Colon Carcinoma Metastatic in the Brain (tissue), 2 donors: ENCODE measurements around the genes SRGAP2B, GPR89A, PIAS3 and HJV.

GRCh38 chr1:144427495-144428372 lies 33.7 kb downstream of the NBPF15 start:
- PRO-cap, 2 experiments, result no peak in any of the 2 experiments

DNA sequence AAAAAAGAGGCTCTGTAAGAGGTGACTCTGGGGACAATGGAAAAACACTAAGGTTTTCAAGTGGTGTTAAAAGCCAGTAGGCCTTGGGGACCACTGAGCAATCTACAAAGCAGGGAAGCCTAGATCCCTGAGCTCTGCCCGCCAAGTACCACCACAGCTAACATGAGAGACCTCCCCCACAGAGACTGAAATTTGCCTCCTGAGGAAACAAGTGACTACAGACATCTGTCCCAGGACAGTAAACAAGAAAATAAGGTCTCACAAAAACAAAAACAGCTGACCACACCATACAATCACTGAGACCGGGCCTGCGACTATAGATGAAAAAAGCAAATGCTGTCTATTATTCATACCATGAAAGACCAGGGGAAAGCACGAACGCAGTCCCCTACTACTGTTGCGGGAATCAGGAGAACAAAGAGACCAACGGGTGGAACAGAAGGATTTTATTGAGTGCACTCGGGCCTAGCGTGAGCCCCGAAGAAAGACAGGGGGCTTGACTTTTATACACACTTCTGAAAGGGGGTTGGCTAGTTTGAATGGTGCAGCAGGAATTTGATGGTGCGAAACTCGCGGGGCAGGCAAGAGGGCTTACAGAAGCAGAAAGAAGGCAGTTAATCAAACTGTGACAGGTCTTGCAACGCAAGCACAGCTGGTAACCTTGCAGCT lies 47.1 kb upstream of the PPIAL4F start:
- PRO-cap, 2 experiments, result no peak in any of the 2 experiments

DNA sequence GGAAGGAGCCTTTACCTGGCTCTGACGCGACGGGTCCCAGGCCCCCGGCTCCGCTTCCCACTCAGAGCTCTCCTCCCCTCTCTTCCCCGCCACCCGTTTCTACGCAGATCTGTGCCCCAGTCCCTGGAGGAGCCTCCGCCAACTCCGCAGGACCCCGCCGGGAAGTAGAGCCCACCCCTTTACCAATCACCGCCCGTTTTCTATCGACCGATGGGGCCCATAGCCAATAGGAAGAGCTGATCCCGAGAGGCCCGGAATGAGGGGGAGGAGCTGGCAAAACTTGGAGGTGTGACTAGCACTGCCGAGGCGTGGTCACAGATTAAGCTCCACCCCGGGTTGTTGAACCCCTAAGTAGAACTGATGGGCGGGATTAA lies at the start of gene SRGAP2B:
Gene SRGAP2B, minus strand, starts transcription at position 121 of the 374 bp plus-strand sequence.
- PRO-cap, 2 experiments, result no peak in any of the 2 experiments

GRCh38 chr1:145214338-145214918 lies 27.5 kb downstream of the PPIAL4D start:
- PRO-cap, 2 experiments, result no peak in any of the 2 experiments

DNA sequence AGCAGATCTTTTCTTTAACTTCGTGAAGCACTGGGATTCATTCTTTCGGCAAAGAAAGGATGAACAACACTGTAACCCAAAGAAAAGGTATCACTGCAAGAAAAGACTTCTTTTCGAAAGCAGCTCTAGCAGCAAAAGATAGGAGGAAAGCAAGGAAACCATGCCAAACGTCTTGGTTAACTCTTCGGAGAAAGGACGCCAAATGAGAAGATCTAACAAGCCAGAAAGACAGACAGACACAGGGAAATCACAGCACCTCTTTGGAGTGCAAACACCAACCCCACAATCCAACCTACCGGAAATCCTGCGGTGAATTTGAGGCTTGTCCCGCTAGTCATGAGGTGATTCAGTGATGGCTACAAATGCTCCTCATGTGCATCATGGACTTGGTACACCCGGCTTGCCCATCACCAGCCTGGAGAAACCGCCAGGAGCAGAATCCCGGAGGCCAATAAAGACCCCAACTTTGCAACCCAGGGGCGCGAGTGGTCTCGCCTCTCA lies 869 bp downstream of the NBPF20 start:
- PRO-cap, 2 experiments, result no peak in any of the 2 experiments

- PRO-cap, 2 experiments, result peak in 2 of 2 experiments; most common plus-strand start chr1:145607995 (in 2)
These were observed at the start of gene GPR89A for GRCh38 chr1:145607581-145608818. GPR89A (plus strand) TSS chr1:145607988.

DNA sequence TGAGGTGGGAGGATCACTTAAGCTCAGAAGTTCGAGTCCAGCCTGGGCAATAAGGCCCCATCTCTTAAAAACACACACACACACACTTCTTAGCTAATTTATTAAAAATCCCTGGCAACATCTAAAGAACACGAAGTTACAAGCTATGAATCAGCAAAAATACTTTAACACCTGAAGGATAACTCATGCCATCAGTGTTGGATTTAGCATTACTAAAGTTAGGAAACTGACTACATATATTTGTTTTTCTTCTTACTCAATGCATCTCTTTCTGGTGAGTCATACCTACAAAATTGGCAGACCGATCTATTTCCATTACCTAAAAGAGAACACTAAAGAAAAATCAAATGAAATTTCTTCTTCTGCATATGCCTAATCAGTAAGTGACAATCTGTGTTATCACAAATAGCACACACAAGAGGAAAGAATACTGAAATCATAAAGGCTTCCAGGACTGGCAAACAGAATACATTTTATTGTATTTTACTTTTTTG lies 41.5 kb downstream of the RNF115 start:
- PRO-cap, 2 experiments, result no peak in any of the 2 experiments

GRCh38 chr1:145858102-145859295 lies at the start of gene PIAS3:
PIAS3 (minus strand) TSS chr1:145859081.
- PRO-cap, 2 experiments, result peak in 2 of 2 experiments; most common plus-strand start chr1:145859175 (in 2); most common minus-strand start chr1:145859029 (in 1)

GRCh38 chr1:145890971-145891616 lies 5.4 kb upstream of the ANKRD35 start:
- PRO-cap, 2 experiments, result no peak in any of the 2 experiments

DNA sequence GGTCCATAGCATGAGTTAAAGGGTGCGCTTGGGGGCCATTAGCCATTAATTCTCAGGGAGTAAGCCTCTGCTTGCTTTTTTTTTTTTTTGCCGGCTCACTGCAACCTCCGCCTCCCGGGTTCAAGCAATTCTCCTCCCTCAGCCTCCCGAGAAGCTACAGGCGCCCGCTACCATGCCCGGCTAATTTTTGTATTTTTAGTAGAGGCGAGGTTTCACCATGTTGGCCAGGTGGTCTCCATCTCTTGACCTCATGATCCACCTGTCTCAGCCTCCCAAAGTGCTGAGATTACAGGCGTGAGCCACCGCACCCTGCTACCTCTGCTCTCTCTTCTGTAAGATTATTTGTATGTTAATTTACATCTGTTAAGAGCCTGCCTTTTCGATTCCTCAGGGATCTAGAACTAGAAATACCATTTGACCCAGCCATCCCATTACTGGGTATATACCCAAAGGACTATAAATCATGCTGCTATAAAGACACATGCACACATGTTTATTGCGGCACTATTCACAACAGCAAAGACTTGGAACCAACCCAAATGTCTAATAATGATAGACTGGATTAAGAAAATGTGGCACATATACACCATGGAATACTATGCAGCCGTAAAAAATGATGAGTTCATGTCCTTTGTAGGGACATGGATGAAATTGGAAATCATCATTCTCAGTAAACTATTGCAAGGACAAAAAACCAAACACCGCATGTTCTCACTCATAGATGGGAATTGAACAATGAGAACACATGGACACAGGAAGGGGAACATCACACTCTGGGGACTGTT lies 1.6 kb upstream of the PEX11B start:
- PRO-cap, 2 experiments, result no peak in any of the 2 experiments

DNA sequence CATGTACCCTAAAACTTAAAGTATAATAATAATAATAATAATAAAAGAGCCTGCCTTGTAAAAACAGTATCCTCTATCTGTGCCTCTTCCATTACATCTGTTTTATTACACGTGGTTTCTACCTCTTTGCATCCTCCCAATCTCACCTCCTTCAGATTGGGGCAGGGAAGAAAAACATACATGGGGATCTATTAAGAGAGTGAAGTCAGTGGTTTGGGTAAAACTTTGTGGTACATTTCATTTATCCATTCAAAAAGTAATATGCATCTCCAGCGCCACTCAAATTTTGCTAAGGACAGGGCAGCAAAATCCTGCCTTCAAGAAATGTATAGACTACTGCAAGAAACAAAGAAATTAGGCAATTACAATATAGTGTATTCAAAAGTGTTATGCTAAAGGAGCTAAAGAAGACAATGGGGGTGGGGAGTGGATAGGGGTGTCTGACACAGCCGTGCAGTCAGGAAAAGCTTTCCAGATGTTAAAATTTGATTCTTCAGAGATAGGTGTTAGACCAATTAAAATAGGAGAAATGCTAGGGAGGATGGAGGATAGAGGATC lies 2.4 kb upstream of the PEX11B start:
- PRO-cap, 2 experiments, result no peak in any of the 2 experiments

DNA sequence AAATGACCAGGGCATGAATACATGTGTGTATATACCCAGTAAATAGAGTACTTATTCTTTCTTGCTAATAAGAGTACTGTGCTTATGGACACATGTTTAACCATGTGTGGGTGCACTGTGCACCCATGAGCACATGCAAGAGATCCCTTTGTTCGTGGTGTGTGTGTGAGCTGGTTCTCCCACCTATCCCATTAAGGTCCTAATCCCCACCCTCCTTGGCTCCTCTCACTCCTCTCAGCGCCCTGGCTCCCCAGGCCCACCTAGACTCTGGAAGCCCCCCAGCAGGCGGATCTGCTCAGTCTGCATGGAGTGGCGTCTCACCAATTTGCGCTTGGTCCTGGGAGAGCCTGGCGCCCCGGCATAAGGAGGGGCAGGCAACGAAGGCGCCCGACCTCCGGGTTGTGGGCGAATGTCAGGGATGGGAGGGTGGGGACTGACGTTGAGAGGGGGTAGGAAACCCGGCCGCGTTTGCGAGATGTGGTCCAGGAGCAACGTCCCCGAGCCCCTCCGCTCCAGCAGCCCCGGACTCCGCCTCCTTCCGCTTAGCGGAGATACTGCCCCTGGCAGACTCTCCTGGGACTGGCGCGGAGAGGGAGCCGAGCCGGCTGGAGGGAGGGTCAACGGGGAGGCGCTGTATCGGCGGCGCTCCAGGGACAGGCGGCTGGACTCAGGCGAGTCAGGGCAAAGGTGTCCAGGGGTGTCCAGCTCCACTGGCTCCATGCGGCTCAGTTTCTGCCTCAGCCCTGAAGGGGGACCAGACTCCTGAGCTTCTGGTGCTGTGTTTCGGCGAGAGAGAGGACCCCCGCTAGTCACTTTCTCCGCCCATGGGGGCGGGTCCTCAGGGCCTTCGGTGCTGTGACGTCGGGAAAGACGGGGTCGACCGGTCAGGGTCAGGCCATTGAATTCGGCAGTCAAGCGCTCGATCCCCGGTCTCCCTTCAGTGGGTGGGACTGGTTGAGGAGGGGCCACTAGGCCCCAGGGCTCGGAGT lies 2.5 kb upstream of the LIX1L start:
- PRO-cap, 2 experiments, result no peak in any of the 2 experiments

DNA sequence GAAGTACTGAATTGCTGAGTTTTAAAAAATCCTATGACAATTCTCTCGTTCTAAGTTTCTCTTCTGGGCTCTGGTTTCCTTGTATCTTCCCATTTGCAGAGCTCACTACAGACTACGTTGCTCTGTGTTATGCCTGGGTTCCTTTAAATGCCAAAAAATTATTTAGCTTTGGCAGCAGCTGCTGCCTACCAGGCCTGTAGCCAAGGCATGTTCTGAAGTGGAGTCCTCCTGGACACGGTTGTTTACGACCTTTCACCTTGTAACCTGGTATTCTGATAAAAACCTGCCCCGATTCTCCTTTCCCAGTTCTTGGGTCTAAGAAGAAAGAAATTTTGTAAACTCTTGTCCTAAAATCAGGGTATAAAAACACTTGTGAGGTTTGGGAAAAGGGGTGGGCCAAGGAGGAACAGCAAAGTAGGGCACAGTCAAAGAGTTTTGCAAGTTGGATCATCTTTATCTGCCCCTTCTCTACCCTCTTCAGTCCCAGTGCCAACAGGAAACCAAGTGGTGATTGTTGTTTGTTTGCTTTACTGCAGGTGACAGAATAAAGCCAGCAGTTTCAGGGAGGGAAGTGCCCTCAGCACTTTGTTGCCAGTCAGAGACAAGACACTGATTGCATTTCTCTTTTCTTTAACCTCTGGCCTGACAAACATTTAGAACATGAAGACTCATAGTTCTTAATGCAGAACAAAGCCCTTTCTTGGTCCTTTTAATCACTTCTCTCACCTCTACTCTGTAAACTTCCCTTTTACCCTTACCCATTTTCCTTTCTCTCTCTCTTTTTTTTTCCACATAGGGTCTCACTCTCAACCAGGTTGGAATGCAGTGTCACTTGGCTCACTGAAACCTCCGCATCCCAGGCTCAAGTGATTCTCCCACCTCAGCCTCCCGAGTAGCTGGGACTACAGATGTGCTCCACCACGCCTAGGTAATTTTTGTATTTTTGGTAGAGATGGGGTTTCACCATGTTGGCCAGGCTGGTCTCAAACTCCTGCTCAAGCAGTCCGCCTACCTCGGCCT lies 3.2 kb upstream of the TXNIP start:
- PRO-cap, 2 experiments, result peak in 2 of 2 experiments; most common plus-strand start position 556 of the sequence (in 1); most common minus-strand start position 470 of the sequence (in 1)

DNA sequence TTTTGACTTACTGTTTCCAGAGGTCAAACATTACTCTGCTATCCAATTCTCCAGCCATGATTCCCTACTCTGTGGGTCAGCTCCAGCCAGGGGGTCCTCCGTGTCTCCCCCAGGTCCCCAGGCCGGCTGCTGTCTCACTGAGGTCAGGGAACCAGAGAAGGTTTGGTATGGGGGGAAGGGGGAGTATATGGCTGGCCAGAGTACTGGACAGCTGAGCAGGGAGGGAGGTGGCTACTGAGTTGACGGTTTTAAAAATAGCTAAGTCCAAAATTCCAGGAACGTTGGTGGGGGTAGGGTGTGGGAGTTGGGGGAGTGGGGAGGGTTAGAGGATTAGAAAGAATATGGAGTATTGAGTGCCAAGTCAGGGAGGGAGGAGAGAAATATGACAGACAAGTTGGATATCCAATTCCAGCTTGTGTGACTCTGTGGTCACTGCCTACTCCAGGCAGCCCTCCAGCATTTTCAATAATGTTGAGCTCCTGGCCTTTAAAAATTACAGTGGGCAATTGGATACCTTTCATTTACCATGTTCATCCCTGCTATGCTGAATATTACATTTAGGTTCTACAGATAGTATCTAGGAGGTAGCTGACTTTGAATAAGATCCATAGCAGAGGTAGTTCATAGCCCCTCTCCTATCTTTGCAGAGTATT lies at the start of gene HJV:
Gene HJV, minus strand, starts transcription at position 160 of the 653 bp plus-strand sequence.
- PRO-cap, 2 experiments, result no peak in any of the 2 experiments

GRCh38 chr1:146052331-146052814 lies 30.8 kb upstream of the HJV start:
- PRO-cap, 2 experiments, result peak in 1 of 2 experiments; most common plus-strand start chr1:146052538 (in 1)

DNA sequence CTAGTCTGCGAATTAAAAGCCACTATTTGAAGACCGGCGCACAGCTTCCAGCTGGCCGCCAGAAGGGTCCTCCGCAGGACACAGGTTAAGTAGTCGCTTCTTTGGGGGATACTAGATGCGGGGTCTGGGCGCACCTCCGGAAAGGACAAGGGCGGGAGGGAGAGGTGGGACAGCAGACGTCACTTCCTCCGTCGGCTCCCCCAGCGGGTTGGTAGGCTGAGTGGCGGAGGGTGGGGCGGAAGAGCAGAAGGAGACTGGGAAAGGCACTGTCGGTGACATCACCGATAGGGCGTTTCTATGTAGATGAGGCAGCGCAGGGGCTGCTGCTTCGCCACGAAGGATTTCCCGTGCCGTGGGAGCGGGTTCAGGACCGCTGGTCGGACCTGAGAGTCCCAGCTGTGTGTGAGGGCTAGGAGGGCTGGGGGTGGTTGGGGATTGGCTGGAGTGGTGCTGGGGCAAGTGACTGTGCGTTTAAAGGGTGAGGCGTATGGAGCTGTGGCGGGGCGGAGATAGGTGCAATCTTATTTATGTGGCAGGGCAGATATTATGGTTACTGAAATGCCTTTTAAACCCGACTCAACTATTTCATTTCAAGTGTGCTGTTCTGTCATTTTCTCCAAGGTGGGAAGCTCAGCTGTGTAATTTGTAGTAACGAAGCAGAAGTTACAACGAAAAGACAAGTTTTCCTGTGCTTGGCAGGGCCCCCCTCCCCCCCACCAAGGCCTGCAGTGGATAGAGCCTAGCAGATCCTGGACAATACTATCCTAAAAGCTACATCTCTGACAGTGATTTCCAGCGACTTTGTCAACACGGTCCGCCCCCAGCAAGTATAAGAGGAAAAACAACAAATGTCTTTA lies 42.6 kb upstream of the PPIAL4H start:
- PRO-cap, 2 experiments, result no peak in any of the 2 experiments

DNA sequence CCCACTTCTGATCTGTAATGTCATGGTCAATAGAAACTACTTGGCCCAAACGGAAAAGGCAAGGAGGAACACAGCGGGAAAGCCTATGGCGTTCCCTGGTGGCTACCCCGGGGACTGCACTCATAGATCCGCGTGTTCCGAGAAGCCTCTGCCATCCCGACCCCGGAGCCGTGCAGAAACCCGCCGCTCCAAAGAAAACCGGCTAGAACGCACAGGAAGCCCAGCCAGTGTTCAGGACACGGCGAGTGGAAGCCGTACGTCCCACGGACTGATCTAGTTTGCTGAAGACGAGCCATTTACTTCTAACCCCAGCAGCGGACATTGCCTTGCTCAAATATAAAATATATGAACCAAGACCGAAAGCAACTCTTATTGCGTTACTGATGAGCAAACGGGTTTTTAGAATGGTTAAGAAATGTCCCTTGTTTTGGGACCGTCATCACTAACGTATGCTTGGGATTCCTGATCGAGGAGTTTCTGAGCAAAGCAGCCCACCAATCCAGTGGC lies 99.3 kb upstream of the PPIAL4H start:
- PRO-cap, 2 experiments, result no peak in any of the 2 experiments

DNA sequence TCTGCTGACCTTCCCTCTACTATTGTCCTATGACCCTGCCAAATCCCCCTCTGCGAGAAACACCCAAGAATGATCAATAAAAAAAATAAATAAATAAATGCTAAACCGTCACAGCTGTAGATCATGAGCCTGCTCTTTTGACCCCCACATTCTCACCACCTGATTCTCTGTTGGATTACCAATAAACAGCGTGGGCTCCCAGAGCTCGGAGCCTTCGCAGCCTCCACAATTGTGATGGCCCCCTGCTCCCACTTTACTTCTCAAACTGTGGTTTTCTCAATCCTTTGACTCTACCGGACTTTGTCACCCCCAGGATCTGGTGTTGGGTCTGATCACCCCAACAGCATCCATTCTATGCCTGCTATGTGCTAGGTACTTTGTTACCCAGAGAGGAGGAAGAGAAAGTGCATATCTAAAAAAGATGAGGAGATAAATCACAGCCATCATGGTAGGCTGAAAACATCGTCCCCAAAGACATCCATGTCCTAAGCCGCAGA lies 8.4 kb upstream of the CHD1L start:
- PRO-cap, 2 experiments, result no peak in any of the 2 experiments

DNA sequence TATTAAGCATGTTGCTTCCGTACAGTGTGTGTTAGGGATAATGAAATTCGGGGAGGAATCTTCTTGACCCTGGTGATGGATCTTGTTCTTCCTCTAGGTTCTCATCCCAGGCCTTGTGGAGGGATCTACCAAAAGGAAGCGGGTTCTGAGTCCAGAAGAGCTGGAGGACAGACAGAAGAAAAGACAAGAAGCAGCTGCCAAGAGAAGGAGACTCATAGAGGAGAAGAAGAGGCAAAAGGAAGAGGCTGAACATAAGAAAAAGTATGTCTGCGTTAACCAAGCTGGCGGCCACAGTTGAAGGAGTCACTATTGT lies 42.7 kb downstream of the CHD1L start:
- PRO-cap, 2 experiments, result no peak in any of the 2 experiments

DNA sequence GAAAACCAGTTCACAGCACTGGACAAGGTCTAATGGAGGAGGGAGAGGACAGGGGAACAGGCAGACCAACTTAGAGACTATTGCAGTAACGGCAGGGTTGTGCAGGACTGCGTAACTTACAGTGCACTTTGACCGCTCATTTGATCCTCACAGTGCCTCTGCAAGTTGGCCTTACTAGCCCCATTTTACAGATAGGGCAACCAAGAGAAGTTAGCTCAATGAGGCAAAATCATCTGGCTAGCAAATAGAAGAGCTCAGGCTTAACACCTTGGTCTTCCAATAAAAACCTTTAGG lies 14.0 kb upstream of the BCL9 start:
- PRO-cap, 2 experiments, result no peak in any of the 2 experiments